Anterior vena cava (tissue), 1 donor: ENCODE measurements around a stretch of chr4.

DNA sequence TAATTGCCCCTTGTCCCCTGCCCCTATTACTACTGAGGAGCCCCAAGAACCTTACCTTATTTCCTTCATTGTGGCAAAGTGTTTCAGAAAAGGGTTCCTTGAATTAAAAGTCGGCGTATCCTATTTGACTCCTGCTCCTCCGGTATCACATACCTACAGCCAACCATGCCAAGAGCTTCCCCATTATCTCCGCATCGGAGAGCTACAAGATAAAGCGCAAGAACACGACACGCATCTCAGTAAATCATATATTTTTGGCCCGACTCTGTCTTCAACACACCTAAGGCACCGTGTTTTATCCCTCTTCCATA, 558 bp upstream of the THAP9 start:
- PRO-cap, result no peak

GRCh38 chr4:82900333-82900588, 274 bp upstream of the THAP9 start:
- PRO-cap, result bidirectional peak, plus-strand start at chr4:82900735, minus-strand start at chr4:82900545

- PRO-cap, result no peak
Observed at GRCh38 chr4:83051779-83052236, 16.8 kb downstream of the COPS4 start.

DNA sequence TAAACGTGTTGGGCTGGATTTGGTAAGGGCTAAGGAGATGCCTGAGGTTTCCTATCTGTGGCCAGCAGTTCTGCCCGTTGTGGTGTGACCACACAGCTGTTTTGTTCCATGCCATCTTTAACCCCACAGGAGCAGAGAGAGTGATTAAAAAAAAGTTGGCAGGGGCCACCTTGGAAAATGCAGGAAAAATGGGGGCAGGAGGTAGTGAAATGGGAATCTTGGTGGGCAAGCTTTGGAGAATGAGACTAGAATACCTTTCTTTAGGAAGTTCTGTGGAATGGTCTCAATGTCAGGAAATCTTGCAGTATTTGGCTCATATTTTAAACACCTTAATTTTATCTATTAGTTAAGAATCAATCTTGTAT, 1.0 kb downstream of the PLAC8 start:
- PRO-cap, result no peak

GRCh38 chr4:83537840-83538172, 1.9 kb downstream of the GPAT3 start:
- PRO-cap, result no peak

DNA sequence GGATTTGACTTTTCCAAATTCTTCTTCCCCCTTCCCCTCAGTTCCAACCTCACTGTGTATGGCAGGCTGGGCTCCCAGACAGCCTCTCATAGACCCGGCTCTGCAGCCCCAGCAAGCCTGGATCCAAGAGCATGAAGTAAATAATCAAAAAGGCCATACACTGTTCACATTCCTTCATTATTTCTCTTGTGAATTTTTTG, 446.7 kb downstream of the NKX6-1 start:
- PRO-cap, result no peak

DNA sequence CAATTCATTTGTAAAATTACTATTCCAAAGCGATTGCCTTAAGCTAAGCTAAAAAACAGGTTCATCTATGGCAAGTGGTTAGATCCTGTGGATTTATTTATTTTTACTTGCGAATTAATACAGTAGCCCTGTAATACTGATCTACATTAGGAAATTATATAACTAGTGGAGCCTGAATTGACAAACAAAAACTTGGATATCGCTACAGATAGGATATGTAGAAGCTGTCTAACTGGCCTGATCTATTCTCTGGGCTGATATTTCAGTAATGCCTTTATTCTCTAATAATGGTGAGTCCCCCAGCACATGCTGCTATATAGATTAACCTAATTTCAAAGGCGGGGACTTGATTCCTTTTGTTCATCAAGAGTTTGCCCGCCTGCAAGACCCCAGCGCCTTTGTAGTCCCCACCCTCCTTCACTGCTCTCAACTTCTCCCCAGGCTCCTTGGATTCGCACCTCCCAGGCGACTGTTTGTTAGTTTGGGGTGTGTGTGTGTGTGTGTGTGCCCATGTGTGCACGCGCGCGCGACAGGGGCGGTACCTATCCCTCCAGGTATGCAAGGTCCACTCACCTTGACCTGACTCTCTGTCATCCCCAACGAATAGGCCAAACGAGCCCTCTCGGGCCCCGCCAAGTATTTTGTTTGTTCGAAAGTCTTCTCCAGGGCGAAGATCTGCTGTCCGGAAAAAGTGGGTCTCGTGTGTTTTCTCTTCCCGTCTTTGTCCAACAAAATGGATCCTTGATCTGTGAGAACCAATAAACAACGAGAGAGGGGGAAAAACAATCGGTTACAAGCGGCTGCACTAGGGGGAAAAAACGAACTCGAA, 3.8 kb downstream of the NKX6-1 start:
- PRO-cap, result no peak

DNA sequence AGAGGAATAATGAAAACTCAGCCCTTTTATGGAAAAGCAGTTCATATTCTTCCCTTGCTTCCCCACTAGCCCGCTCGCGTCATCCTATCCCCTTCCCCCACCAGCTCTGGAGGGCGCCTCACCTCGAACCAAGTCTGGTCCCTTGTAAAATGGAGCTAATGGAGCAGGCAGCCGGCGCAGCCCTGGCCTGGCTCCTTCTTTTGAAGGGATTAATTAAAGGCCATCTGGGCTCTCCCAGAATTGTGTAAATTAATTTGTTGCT, 561 bp upstream of the NKX6-1 start:
- PRO-cap, result no peak

DNA sequence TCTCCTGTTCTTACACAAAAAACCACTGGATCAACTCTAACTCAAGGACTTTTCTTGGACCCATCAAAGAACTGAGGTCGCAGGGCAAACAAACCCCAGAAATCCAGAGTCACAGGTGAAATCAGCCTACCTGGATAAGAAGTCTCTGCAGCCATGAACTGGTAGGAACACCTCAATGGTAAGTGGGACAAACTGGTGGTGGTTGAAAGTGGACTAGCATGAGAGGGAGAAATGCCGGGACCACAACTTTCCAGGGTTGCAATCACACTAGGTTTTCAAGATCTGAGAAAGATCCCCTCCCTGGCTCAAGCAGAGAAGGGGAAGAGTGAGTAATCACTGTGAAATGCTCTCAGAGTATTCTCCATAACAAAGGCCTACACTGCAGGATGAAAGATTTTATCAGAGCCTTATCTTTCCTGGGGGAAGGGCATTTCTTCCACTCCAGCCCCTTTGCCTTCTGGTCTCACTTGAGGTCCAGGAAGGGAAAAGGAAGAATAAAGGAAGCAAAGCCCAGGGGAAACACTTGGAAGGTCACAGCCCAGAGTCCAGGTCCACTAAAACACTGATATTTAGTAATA, 96.1 kb downstream of the WDFY3 start:
- PRO-cap, result no peak

- PRO-cap, result unidirectional peak, plus-strand start at chr4:85147715
Observed at GRCh38 chr4:85147592-85147950, 181.1 kb upstream of the WDFY3 start.

DNA sequence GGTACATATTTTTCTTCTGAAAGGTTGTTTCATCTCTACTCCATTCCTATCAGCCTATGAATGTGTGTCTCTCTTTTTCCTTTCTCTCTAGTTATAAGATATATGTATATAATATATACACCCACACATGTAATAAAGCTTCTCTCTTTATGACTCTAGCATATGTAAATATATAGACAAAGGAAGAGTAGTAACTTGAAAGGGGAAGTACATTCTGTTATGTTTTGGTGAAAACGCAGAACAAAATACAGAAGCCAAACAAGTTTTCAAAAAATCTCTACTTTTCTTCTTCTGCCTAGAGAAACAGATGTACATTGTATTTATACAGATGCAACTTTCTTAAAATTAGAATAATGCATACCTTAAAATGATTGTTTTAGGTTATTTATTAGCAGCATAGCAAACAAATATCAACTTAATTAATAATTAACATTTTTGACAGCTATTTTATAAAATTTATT, 227.1 kb downstream of the ARHGAP24 start:
- PRO-cap, result no peak

- PRO-cap, result bidirectional peak, plus-strand start at chr4:85779439, minus-strand start at chr4:85779342
Observed at GRCh38 chr4:85779214-85779517, 304.2 kb downstream of the ARHGAP24 start.

DNA sequence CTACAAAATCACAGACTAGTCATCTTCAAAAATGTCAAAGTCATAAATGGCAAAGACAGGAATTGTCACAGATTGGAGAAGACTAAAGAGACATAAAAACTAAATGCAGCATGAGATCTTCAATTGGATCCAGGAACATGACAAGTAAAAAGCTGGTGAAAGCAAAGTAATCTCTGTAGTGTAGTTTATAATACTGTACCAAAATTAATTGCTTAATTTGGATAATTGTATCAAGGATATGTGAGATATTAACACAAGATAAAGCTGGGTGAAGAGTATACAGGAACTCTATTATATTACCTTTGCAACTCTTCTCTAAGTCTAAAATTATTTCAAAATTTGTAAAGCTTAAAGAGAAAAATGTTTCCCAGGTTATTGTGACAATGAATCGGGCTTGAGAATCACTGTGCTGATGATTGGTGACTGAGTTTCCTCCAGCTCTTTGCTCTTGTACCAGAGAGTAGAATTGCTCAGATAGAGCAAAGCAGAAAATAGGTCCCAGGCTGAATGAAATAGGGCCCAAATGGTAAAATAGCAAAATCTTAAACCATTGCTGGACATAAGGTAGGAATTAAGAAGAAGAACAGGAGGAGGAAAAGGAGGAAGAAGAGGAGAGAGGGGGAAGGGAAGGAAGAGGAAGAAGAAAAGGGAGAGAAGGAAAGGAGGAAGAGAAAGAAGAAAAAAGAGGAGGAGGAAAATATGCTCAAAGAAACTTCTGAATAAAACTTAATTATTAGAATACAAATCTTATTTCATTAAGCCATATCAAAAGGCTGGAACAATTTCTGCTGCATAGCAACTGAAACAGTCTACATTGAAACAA, 325.2 kb downstream of the ARHGAP24 start:
- PRO-cap, result no peak

DNA sequence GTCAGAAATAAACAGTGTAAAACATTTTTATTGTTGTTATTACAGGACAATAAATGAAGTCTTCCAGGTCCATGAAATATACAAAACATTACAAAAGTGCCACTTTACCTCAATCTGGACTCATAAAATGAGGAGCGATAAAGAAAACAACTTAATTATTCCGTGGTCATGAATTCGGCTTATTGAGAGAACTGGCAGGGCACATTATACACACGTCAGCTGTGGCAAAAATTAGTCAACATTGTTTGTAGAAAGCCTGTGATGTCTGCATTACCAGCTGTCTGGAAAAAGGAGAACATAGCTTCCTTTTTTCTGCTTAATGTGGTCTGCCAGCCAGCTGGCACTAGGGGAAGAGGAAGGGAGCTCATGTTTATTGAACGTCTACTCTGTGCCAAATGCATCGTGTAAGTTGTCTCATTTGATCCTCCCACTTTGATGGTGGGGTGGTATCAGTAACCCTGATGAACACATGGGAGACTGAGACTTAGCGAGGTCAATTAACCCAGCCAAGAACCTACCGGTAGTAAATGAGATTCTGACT, 367.6 kb downstream of the ARHGAP24 start:
- PRO-cap, result unidirectional peak, plus-strand start at position 346 of the sequence

DNA sequence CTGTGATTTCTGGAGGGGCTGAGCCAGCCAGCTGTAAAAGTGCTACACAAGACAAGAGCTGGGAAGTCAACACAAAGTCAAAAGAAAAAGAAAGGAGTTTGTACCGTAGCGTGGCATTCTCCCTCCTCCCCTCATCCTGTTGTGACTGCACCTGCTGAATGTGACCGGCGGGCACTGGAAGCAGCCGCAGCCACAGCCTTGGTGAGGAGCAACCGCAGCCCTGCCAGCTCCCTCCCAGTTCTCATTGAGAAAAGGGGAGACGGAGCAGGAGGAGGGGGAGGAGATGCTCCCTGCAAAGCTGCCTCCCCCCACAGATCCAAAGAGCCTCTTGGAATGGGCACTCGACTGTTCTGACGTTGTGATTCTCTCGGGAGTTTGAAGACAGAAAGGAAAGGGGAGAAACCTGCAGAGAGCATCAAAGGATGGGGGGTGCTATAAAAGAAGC, 429.9 kb downstream of the MAPK10 start:
- PRO-cap, result no peak

GRCh38 chr4:86831108-86831816, 17.9 kb downstream of the SLC10A6 start:
- PRO-cap, result no peak

DNA sequence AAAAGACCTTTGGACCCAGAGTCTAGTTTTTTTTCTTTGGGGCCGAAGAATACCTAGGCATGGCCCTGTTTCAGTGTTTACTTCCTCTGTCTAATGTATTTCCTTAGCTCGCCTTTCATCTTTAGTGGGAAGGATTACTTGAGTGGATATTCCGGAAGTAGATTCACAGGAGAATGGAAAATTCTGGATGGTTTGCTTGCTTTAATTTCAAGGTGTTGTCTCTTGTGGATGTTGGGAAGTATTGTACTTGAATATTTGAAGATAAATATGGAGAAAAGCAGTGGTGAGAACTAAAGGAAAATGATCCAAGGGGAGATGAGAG, 1.7 kb downstream of the AFF1 start:
- PRO-cap, result no peak

DNA sequence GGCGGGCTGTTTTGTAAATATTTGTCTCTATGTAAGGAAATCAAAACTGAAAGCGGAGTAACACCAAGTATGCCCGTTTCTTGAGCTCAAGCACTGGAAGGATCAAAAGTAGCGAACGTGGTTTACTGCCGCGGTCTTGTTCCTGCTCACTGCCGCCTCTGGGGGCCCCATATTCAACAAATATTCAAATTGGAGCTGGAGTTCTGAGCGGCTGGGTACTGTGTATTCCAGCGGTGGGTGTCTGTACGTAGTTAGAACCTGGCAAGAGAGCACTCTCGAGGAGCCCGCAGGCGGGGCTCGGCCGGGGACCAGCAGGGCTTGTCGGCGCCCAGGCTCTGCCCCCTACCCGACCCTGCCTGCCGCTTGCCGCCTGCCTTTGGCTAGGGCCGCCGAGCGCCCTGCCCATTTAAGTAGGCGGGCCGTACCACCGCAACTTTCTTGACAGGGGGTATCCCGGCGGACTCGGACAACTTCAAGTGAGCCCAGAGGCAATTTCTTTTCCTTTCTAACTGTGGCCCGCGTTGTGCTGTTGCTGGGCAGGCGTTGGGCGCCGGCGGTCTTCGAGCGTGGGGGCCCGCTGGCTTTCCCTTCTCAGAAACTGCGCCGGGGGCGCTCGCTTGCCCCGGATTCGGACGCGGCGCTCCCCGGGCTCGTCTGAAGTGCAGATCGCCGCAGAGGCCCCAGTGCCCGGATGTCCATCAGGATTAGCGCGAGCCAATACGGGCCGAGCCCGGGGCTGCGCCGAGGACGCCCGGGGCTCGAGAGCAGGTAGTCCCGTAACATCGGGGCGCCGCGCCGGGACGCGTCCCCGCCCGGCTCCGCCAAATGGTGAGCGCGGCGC, 71.9 kb downstream of the AFF1 start:
- PRO-cap, result bidirectional peak, plus-strand start at position 187 of the sequence, minus-strand start at position 151 of the sequence; bidirectional peak, plus-strand start at position 529 of the sequence, minus-strand start at position 378 of the sequence; bidirectional peak, plus-strand start at position 733 of the sequence, minus-strand start at position 656 of the sequence

DNA sequence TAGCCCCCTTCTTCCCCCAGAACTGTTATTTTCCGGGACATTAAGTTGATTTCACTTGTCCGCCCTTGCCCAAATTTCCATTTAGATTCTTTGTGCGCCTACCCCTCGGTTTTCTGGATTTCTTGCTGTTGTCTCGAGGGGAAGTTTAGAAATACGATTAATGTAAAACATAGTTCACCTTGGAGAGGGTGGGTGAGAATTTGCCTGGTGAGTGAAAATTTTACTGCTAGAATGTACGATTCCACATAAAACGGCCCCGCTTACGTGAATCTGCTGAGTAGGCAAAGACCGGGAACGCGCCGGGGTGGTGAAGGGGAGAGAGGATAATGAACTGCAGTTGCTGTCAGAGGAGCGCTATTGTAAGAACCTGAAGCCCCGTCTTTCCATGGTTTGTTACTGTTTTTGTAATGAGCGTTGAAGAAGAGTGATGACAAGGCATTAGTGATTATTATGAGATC, 72.9 kb downstream of the AFF1 start:
- PRO-cap, result bidirectional peak, plus-strand start at position 336 of the sequence, minus-strand start at position 333 of the sequence

- PRO-cap, result bidirectional peak, plus-strand start at chr4:87039094, minus-strand start at chr4:87038931
Observed at GRCh38 chr4:87038712-87039279, 104.0 kb downstream of the AFF1 start.